Vermiform appendix (tissue), 1 donor: ENCODE measurements around a stretch of chr5.

DNA sequence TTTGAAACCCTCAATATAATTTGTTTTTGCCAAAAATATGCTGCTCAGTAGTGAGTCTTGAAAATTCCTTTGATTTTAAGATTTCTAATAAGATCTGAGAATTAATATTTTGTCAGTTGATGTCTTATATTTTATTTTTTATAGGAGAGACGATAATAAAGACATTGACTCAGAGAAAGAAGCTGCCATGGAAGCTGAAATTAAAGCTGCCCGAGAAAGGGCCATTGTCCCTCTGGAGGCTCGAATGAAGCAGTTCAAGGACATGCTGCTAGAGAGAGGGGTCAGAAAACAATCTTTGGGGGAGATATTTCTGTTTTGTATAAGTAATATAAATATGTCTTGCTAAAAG lies 33.6 kb downstream of the GPR151 start:
- PRO-cap, result no peak

- PRO-cap, result no peak
Observed at GRCh38 chr5:147233966-147234356, 865 bp upstream of the STK32A start.

GRCh38 chr5:147235213-147235478 lies 320 bp downstream of the STK32A start:
- PRO-cap, result no peak

GRCh38 chr5:147406889-147407878 lies 102.7 kb downstream of the DPYSL3 start:
- PRO-cap, result unidirectional peak, minus-strand start at chr5:147407066

DNA sequence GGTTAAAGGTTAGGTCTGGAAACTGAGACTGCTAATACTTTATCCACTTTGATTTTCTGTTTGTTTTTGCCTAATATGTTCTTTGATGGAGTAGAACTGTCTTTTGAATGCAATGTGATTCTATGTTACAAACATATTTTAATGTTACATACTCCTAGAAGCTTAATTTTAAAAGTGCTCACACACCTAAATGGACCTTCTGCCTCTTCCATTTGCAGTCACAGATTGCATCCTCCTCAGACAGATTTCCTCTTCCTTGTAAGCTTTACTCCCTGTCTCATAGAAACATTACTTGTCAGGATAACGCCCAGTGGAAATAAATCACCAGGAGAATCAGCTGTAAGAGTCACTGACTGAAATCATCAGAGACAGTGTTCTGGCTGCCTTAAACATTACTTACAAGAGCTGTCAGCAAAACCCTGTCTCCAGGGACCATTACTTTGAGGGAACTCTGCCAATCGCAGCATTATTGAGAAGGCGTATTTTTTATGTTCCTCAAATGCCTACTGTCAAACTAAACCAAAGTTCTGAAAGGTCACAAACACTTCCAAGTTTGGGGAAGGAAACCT lies 5.9 kb downstream of the DPYSL3 start:
- PRO-cap, result no peak

DNA sequence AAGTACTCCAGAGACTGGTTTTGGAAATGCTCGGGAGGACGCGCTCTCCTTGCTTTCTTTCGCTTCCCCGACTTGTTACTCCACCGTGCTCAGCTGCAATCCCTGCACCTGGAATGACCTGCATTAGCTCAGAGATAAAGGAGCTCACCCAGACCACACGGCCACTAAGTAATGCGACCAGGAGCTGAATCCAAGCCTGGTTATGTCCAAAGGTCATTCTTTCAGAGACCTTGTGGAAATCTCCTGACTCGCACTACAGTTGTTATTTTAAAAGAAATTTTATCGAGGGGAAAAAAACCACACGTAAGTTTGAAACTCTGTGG lies 135.3 kb upstream of the DPYSL3 start:
- PRO-cap, result no peak

- PRO-cap, result no peak
Observed at GRCh38 chr5:148070169-148070618, 6.4 kb downstream of the SPINK5 start.

DNA sequence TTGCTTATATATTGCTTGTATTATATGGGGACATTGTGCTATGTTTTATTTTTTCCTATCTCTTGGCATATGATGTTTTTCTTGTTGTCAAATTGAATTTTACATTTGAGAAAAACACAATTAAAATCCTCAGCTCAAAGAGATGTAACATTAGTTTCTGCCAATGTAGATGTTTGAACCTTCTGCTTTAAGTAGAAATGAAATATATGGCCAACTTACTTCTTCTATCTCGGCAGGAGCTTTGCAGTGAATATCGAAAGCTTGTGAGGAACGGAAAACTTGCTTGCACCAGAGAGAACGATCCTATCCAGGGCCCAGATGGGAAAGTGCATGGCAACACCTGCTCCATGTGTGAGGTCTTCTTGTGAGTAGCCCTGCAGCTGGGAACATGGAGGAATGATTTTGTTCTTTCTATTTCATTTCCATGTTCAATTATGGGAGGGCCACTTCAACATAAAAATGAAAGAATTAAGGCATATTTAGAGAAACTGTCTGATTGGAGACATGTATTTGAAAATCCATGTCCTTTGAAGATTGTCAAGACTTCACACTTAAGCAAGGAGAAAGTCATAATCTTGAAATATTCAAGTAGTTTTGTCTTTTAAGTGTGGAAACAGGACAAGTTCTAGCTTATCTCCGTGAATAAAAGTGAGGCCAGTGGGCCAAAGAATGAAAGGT lies 36.6 kb downstream of the SPINK5 start:
- PRO-cap, result no peak

GRCh38 chr5:148452765-148453430 lies 69.1 kb downstream of the FBXO38 start:
- PRO-cap, result no peak

- PRO-cap, result no peak
Observed at GRCh38 chr5:148828196-148829123, 2.0 kb downstream of the ADRB2 start.

DNA sequence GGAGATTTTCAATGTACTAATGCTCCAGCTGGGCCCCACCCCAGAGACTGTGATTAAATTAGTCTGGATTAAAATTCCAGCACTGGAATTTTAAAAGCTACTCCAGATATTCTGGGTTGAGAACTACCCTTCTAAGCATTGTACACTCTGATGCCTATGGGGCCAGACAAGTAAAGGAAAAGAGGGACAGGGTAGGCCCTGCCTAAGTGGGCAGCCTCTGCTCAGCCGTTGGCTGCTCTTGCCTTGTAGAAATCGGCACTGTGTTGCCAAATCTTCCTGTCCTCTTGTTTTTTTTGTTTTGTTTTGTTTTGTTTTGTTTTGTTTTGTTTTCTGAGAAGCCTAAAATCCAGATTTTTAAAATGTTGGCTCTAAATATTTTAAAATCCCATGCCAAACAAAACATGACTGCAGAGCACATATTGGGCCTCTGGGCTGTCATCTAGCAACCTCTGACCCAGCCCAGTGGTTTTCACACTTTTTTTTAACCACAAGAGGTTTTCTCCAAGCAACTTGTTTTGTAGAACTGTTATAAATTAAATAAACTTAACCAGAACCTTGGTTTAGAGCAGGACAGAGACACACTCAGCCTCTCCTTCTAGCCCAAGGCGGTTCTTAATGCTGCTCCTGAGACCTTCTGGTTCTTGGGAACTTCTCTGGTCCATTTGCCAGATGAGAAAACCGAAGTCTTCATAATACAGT lies 29.1 kb downstream of the ADRB2 start:
- PRO-cap, result unidirectional peak, plus-strand start at position 558 of the sequence

DNA sequence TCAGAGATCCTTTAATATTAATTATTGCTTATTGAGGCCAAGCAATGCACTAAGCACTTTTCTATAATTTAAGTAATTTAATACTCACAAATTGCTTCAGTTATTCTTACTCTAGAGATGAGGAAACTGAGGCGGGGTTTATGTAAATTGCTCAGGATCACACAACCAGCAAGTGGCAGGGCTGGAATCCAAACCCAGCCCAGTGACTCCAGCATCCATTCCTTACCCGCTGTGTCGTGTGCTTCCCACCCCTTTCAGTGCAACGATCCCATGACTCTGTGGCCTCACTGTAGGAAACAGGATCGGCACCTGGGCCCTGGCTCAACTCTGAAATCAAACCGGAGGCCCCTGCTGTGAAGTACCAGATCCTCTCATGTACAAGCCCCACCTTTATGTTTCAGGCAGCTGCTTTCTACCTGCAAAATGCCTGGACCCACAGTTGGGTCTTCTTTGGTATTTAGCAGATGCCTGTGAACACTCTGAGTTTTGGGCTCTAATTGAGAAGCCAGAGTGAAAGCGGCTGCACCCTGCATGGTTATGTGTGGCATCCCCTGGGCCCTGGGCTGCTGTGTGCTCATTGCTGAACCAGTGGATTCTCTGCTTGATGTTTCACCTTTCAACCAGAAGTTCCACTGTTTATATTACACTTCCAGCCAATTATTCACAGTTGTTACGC lies 36.6 kb downstream of the ABLIM3 start:
- PRO-cap, result no peak

DNA sequence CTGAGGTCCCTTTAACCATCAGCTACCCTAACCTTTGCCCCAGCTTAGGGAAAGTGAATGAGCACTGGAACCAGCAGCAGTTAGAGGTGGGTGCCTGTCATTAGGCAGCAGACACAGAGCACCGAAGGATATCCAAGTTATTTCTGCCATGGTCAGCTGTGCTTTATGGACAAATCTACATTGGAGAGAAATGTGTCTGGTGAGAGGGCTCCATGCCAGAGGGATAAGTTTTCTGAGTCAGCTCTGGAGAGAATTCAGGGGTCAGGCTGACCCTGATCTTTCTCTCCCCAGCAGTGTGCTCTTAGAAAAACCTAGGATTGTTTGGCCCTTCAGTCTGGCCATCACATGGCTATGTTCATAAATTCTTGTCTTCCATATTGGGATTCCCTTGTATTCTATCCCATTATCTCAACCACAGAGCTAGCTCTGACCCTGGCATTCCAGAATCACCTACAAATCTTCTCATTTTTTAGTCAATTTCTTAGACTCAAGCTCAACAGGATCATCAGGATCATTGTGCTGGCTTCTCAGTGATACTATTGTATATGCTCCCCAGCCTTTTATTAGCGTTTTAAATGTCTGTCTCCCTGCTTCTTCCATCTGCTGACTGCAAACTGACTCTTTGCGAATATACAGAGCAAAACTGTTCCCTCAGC lies 9.0 kb upstream of the IL17B start:
- PRO-cap, result no peak

- PRO-cap, result unidirectional peak, plus-strand start at chr5:149389917
Observed at GRCh38 chr5:149389359-149390131, 10.5 kb upstream of the IL17B start.

DNA sequence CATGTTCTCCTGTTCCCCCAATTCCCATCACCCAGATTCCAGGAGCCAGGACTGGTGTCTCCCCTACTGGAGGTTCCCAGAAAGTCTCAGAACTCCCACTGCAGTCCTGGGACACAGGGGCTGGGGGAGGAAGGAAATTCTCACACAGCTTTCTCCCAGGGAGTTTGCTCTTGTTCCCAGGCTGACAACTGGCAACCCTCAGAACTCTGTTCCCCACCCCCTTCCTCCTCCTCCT lies 27.1 kb upstream of the IL17B start:
- PRO-cap, result unidirectional peak, minus-strand start at position 190 of the sequence

DNA sequence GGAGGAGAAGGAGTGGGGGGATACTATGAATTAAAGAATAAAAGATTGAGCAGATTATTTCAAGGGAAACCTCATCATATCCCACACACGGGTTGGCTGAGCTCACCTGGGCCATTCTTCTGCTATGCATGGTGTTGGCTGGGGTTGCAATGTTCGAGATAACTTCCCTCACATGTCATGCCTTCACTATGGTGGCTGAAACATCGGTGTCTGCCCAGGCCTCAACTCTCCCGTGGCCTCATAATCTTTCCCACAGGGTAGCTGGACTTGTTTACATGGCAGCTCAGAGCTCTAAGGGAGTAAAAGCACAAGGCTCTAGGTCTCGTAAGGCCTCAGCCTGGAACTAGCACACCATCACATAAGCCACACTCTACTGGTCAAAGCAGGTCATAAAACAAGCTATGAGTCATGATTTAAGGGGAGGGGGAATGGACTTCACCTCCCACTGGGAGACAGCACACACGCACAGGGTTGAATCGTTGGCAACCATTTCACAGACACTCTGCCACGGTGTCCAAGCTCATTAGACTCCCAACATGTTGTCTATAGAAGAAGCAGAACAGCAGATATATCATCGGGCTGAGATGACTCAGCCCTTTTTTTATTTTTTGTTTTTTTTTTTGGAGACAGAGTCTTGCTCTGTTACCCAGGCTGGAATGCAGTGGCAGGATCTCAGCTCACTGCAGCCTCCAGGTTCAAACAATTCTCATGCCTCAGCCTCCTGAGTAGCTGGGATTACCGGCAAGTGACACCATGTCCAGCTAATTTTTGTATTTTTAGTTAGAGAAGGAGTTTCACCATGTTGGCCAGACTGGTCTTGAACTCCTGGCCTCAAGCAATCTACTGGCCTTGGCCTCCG lies 66.8 kb upstream of the IL17B start:
- PRO-cap, result bidirectional peak, plus-strand start at position 500 of the sequence, minus-strand start at position 345 of the sequence

DNA sequence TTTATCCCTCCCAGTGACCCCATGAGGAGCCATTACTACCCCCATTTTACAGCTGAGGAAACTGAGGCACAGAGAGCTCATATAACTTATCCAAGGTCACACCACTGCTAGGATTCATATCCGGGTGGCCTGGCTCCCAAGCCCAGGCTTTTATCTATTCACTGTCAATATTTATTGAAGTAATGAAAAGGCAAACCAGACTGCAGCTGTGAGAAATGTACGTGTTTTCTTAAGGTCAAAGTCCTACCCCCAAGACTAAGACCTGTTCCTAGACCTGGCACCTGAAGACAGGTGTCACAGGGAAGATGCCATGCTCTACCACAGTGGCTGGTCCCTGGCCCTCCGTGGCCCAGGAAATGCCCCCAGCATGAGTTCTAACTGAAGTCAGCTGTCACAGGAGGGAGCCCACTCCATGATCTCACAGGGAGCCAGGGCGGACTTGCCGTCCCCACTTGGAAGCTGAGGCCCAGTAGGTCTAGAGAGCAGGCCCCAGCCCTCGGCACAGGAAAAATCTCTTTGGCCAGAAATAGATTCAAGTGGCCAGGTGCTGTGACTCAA lies 74.7 kb upstream of the IL17B start:
- PRO-cap, result unidirectional peak, plus-strand start at position 290 of the sequence

DNA sequence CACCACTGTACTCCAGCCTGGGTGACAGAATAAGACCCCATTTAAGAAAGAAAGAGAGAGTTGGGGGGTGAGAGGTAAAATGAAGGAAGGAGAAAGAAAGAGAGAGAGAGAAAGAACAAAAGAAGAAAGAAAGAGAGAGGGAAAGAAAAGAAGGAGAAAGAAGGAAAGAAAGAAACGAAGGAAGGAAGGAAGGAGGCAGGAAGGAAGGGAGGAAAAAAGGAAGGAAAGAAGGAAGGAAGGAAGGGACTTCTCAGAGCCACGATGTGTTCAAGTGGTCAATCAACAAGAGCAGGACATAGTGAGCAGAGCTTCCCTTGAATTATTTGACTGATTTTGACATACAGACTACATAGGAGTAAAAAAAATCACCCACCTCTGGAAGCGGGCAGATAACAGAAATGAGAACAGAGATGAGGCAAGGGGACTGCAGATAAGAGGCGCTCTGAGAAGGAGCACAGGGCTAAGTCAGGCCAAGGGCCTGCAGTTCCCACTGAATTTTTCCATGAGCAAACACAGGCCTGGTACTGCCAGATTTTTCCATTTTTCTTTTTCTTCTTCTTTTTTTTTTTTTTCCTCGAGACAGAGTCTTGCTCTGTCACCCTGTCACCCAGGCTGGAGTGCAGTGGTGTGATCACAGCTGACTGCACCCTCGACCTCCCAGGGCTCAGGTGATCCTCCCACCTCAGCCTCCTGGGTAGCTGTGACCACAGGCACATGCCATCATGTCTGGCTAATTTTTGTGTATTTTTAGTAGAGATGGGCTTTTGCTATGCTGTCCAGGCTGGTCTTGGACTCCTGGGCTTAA lies 77.7 kb upstream of the IL17B start:
- PRO-cap, result no peak

DNA sequence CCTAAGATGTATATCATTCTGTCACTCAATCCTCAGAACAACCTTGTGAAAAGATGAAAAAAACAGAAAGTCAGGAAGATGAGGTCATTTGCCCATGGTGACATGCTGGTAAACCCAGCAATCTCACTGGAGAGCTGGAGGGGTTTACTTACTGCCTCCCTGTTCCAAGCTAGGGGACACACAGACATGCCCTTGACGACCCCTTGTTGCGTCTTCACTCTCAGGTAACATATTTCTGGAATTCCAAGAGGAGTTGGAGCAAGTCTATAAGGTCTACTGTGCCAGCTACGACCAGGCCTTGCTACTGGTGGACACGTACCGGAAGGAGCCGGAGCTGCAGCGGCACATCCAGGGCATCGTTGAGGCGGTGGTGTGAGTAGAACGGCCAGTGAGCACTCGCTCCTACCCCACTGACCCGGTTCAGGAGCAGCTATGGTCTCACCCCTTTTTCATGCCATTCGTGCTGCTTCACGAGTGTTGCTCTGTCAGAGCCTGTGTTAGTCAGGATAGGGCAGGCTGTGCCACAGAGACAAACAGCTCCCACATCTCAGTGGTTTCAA lies 28.1 kb downstream of the ARHGEF37 start:
- PRO-cap, result no peak

DNA sequence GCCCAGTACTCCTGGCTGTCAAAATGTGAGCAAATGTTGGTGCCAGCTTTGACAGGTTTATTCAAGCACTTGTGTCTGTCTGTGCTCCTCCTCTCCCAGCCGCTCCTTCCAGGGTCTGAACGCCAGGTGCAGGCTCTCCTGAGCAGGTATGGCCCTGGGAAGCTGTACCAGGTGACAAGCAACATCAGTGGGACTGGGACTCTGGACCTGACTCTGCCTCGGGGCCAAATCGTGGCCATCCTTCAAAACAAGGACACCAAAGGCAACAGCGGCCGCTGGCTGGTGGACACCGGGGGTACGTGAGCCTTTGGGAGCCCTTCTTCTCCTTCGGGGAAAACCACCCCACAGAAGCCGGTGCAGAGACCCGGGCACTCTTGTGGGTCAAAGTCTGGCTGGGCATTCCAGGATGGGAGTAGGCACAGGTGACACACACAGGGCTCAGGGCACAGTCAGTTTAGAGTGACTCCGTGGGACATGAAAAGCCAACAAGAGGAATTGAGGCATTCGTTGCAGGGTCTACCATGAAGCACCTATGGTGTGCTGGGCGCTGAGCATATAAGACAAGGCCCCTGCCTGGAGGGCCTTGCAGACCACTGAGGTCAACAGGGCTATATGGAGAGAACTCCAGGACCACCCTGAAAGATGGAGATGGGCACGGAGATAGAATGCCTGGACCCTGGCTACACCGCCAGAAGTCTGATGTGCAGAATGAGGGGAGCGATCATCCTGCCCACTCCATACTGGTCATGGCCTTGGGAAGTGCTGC lies 45.9 kb downstream of the ARHGEF37 start:
- PRO-cap, result no peak